ENCODE data around the genes PUDP and FAM9B.

DNA sequence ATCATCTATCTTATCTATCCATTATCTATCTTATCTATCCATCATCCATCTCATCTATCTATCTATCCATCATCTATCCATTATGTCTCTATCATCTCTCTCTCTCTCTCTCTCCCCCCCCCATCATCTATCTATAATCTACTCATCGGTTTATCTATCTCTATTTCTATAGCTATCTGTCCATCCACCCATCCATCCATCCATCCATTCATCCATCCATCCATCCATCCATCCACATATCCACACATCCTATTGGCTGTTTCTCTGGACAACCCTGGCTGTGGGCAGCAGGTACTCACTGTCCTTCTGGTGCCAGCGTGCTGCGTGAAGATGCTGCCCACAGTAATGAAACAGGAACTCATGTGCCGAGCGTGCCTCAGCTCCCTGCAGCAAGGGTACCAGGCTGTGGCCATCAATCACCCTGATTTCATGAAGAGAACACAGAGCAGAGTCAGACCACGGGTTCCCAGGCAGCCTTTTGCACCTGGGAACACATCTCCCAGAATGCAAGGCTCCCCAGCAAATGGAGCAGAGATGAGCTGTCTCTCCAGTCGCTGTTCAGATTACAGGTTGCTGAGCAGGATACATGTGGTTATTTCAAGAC lies 20.6 kb downstream of the ARSD start:
- PRO-cap, 4 experiments: no peak in any of the 4 experiments
- RAMPAGE, long total RNA, 2 experiments: no peak in any of the 2 experiments

DNA sequence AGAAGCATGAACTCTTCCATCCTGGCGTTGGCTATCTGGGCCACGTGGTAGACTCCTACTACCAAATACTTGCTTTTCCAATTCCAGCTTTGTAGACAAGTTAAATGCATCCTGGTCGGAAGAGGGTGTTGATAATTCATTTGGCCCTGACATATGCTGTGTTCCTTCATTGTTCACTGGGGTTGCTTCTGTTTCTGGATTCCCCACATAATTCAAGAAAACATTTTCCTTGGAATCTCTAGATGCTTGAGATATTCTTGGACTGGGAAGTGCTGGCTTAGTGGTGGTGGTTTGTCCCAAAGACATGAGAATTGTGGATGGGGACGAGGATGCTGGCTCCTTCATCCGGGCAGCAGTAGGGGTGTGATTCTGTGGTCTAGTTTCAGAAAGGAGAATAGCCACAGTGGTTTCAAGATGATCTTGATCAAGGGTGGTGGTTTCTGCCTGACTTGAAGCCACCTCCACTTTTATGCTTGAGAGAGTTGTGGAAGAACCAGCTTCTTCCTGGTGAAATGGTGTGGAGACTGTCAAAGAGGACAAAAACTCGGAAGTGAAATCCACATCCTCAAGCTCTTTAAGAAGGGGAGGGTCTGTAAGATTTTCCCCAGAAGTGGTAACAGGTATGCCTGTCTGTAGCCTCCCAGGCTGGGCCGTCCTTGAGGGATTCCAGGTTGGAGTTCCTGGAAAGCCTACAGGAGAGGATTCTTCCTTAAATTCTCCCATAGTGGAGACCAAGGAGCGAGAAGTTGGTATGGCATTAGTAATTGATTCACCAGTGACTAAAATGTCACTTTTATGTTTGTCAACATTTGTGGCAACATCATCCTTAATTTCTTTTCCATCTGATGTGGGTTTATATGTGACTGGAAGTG lies 25.3 kb downstream of the MXRA5 start:
- PRO-cap, 4 experiments: no peak in any of the 4 experiments
- RAMPAGE, long total RNA, 2 experiments: no peak in any of the 2 experiments

DNA sequence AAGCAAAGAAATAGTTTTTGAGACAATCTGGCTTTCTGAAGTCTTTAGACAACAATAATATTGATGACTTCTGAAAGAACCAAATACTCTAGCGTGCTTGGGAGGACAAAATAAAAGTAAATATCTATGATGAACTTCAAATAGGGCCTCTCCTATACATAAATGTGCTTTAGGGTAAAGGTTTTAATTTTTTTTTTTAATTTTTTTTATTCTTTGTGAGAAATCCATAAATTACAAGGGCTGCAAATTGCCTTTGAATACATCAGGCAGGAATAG lies 418.7 kb downstream of the NLGN4X start:
- PRO-cap, 4 experiments: peak in 1 of 4 experiments; most common plus-strand start position 200 of the sequence (in 1)
- RAMPAGE, long total RNA, 2 experiments: no peak in any of the 2 experiments

GRCh38 chrX:7041797-7042185 lies 105.7 kb upstream of the STS start:
- PRO-cap, 4 experiments: no peak in any of the 4 experiments
- RAMPAGE, long total RNA, 2 experiments: no peak in any of the 2 experiments

- PRO-cap, 4 experiments: peak in 4 of 4 experiments; most common plus-strand start chrX:7147889 (in 3); most common minus-strand start chrX:7147716 (in 3)
- RAMPAGE, long total RNA, 2 experiments: start-site peak on the minus strand in 1 of 2 experiments, at chrX:7148131-7148137 at its widest, 196 reads per replicate
Observed at GRCh38 chrX:7147536-7148509, at the start of gene PUDP. Gene PUDP (minus strand): TSS chrX:7148153.

- PRO-cap, 4 experiments: no peak in any of the 4 experiments
- RAMPAGE, long total RNA, 2 experiments: no peak in any of the 2 experiments
Observed at GRCh38 chrX:7593056-7593926, 249.7 kb upstream of the VCX start.

GRCh38 chrX:9033974-9034291 lies at the start of gene FAM9B:
Gene FAM9B (minus strand): TSS chrX:9034127.
- PRO-cap, 4 experiments: no peak in any of the 4 experiments
- RAMPAGE, long total RNA, 2 experiments: no peak in any of the 2 experiments

GRCh38 chrX:9719399-9719829 lies 46.2 kb downstream of the GPR143 start:
- PRO-cap, 4 experiments: no peak in any of the 4 experiments
- RAMPAGE, long total RNA, 2 experiments: no peak in any of the 2 experiments

GRCh38 chrX:10014455-10015413 lies 47.6 kb downstream of the CLDN34 start:
- PRO-cap, 4 experiments: peak in 4 of 4 experiments; most common plus-strand start chrX:10015265 (in 4); most common minus-strand start chrX:10015086 (in 4)
- RAMPAGE, long total RNA, 2 experiments: no peak in any of the 2 experiments

GRCh38 chrX:10067075-10067651 lies 89.6 kb upstream of the CLCN4 start:
- PRO-cap, 4 experiments: no peak in any of the 4 experiments
- RAMPAGE, long total RNA, 2 experiments: no peak in any of the 2 experiments

DNA sequence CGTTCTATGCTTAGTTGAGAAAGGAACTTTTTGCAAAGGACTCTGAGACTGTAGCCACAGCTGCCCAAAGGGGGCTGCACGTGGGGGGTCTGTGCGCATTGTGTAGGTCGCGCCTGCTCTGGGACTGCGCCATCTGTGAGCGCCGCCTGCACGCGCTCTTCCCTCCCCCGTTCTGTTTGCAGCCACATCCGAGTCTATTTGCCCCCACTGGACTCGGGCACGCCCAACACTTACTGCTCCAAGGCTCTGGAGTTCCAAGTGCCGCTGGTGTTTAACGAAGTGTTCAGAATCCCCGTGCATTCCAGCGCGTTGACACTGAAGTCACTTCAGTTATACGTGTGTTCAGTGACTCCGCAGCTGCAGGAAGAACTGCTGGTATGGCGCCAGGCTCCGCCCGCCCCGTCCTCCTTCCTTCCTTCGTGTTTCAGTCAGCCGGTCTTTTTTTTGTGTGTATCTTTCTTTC lies 30.8 kb upstream of the CLCN4 start:
- PRO-cap, 4 experiments: no peak in any of the 4 experiments
- RAMPAGE, long total RNA, 2 experiments: no peak in any of the 2 experiments

DNA sequence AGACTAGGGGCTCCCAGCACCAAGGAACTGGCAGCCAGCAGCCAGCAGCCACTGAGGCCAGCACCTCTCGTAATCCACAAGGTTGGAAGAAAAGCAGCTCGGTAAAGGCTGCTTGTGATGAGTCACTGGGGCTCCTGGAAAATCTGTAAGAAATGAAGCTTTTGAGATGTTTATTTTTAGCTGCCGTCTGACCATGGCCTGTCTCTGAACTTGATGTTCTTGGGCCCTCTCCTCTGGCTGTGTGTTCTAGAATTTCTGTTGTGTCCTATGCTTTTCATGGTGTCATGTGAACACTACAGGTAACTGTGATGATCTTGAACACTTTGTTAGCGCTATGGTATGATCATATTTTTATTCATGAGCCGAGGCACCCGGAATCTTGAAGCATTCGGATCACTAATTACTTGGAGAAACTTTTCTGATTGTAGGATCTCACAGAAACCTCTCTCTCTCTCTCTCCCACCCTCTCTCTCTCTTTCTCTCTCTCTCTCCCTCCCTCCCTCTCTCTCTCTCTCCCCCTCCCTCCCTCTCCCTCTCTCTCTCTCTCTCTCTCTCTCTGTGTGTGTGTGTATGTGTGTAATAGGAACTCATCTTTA lies 18.7 kb downstream of the CLCN4 start:
- PRO-cap, 4 experiments: no peak in any of the 4 experiments
- RAMPAGE, long total RNA, 2 experiments: no peak in any of the 2 experiments

DNA sequence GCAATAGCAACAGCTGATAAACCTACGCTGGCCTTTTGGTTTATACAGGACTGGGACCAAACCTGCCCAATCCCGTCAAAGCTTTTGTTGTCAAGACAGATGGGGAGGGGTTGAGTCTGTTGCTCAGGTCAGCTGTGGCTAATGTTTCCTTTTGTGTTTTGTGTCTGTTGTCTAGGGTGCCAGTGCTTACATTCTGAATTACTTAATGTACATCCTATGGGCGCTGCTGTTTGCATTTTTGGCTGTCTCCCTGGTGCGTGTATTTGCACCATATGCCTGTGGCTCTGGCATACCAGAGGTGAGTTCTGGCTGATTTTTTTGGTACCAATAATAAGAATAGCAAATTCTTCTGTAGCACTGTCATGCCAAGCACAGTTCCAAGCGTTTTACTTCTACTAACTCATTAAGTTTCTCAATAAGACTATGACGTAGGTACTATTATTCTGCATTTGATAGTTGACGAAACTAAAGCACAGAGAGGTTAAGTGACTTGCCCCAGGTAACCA lies 41.0 kb downstream of the CLCN4 start:
- PRO-cap, 4 experiments: no peak in any of the 4 experiments
- RAMPAGE, long total RNA, 2 experiments: no peak in any of the 2 experiments

GRCh38 chrX:10482139-10482694 lies 138.2 kb downstream of the MID1 start:
- PRO-cap, 4 experiments: no peak in any of the 4 experiments
- RAMPAGE, long total RNA, 2 experiments: no peak in any of the 2 experiments

GRCh38 chrX:10566726-10567635 lies 53.4 kb downstream of the MID1 start:
- PRO-cap, 4 experiments: peak in 1 of 4 experiments; most common plus-strand start chrX:10566913 (in 1); most common minus-strand start chrX:10566884 (in 1)
- RAMPAGE, long total RNA, 2 experiments: no peak in any of the 2 experiments

- PRO-cap, 4 experiments: peak in 3 of 4 experiments; most common plus-strand start chrX:10576986 (in 1); most common minus-strand start chrX:10576915 (in 1)
- RAMPAGE, long total RNA, 2 experiments: start-site peak on the minus strand in 2 of 2 experiments, at chrX:10576879-10576932 at its widest, 77 to 93 reads per replicate
Observed at GRCh38 chrX:10576748-10577599, 43.4 kb downstream of the MID1 start.

GRCh38 chrX:10579411-10579608 lies 41.1 kb downstream of the MID1 start:
- PRO-cap, 4 experiments: no peak in any of the 4 experiments
- RAMPAGE, long total RNA, 2 experiments: no peak in any of the 2 experiments

GRCh38 chrX:11309160-11309548 lies 15.9 kb downstream of the AMELX start:
- PRO-cap, 4 experiments: no peak in any of the 4 experiments
- RAMPAGE, long total RNA, 2 experiments: no peak in any of the 2 experiments

GRCh38 chrX:11792580-11793241 lies 34.7 kb downstream of the MSL3 start:
- PRO-cap, 4 experiments: no peak in any of the 4 experiments
- RAMPAGE, long total RNA, 2 experiments: no peak in any of the 2 experiments

DNA sequence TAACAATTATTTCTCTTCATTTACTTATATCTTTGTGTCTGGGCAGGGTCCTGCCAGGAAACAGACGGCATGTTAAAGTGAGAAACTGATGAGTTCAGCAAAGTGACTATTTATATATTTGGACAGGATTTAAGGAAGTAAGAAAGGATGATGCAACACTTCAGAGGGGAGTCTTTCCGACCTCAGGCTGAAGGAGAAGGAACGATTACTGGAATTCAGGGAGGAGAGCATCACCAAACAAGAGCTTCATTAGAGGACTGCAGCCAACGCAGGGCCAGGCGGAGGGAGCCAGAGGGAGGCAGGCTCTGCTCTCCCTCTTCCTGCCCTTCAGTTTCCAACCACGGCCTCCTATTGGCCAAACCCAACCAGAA lies 1.5 kb upstream of the TLR7 start:
- PRO-cap, 4 experiments: no peak in any of the 4 experiments
- RAMPAGE, long total RNA, 2 experiments: no peak in any of the 2 experiments

Data from right lobe of liver (tissue), 4 donors.